ENCODE measurements around the genes LARP4, METTL7A and POU6F1.

- PRO-cap: no peak
Observed at GRCh38 chr12:50050251-50051185, 6.9 kb upstream of the ASIC1 start.

DNA sequence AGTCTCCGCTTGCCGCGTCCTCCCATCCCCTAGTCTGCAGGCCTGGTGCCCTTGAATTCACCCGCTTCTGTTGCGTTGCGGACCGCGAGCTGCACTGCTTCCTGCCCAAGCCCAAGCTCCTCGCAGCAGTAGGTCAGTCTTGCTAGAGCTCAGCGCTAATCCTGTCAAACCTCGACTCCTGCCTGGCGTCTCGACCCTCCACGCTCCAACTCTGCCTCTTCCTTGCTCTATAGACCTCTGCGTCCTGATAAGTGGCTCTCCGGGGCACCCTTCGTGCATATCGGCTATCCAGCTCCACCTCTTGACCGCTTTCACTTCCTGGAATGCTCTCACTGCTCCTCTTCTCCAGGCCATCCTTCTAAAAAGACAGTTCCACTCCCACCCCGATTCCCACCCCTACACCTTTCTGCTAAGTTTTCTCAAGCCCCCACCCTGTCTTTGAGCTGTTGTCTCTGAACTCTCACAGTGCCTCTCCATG is 369 bp downstream of the COX14 start:
- PRO-cap: bidirectional peak, plus-strand start at position 314 of the sequence, minus-strand start at position 246 of the sequence

- PRO-cap: no peak
Observed at GRCh38 chr12:50242612-50243176, 40.6 kb downstream of the LIMA1 start.

- PRO-cap: no peak
Observed at GRCh38 chr12:50251826-50252367, 31.4 kb downstream of the LIMA1 start.

- PRO-cap: no peak
Observed at GRCh38 chr12:50297919-50298524, 14.7 kb upstream of the LIMA1 start.

DNA sequence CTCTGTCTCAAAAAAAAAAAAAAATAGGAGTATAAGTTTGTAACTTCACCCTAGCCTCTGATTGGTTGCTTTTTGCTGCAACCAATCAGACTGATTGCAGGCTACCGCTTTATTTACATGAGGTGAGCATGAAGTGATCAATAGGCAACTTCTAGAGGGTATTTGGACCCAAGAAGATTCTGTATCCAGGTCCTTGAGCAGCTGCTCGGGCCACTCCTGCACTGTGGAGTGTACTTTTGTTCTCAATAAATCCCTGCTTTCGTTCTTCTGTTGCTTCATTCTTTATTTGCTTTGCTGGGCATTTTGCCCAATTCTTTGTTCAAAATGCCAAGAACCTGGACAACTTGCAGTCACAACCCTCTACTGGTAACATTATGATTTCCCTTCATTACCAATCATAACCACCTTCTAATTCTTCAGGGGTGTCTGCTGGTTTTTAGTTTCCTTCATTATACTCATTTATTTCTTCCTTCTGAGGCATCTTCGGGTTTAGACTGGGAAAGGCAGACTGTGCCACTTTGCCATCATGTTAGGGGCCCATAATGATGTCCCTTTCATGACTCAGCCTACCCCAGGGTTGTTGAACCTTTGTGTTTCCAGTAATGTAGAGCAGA is 43.4 kb upstream of the LIMA1 start:
- PRO-cap: unidirectional peak, minus-strand start at position 223 of the sequence

DNA sequence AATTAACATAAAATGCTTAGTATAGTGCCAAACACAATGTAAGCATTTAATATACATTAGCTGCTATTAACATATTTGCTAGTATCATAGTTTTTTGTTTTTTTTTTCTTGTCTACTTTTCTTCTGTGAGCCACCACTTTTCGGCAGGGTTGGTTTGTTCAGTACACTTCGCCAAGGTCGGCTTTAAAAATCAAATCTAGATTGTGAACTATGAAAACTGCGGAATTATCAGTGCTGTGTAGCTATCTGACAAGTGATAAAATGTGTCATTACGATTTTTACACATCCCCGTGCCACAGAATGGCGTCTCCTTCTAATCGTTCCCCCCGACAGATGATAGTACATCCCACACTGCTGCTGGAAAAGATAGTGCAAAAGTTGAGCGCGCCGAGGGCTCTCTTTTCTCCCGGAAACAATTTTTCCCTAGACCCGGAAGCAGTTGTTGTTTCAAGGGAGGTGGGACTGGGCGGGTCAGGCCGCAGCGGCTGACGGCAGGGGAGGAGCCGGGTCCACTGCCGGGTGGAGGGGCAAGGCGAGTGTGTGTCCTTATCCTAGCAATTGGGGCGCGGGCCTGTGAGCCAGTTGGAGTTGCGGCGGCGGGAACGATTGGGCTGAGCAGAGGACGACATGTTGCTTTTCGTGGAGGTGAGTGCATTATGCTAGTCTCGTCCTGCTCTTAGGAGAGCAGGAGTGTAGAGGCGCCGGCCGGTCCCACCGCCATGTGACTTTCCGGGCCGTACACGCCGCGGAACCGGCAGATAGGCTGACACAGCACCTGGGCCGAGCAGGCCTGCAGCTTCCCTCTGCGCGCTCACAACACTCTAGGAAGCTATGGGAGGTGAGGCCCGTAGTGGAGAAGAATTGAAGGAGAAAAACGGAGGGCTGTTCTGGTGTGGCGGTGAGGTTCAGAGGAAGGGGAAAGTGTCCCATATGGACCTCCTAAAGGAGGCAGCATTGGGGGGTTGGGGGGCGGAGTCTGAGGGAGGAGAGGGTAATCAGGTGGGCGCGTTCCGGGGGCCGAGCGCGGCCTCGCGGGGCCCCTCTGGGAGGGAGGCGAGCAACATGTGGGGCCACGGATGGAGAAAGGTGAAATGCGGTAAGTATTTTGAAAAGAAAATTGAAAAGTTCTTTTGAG is at the start of gene LARP4:
Gene LARP4 (plus strand): TSS at position 502 of the 1,135 bp plus-strand sequence.
- PRO-cap: bidirectional peak, plus-strand start at position 581 of the sequence, minus-strand start at position 414 of the sequence; bidirectional peak, plus-strand start at position 1,024 of the sequence, minus-strand start at position 823 of the sequence

GRCh38 chr12:50401519-50401755 is 752 bp downstream of the LARP4 start:
- PRO-cap: bidirectional peak, plus-strand start at chr12:50401610, minus-strand start at chr12:50401561

GRCh38 chr12:50484874-50485248 is 19.9 kb upstream of the DIP2B start:
- PRO-cap: no peak

DNA sequence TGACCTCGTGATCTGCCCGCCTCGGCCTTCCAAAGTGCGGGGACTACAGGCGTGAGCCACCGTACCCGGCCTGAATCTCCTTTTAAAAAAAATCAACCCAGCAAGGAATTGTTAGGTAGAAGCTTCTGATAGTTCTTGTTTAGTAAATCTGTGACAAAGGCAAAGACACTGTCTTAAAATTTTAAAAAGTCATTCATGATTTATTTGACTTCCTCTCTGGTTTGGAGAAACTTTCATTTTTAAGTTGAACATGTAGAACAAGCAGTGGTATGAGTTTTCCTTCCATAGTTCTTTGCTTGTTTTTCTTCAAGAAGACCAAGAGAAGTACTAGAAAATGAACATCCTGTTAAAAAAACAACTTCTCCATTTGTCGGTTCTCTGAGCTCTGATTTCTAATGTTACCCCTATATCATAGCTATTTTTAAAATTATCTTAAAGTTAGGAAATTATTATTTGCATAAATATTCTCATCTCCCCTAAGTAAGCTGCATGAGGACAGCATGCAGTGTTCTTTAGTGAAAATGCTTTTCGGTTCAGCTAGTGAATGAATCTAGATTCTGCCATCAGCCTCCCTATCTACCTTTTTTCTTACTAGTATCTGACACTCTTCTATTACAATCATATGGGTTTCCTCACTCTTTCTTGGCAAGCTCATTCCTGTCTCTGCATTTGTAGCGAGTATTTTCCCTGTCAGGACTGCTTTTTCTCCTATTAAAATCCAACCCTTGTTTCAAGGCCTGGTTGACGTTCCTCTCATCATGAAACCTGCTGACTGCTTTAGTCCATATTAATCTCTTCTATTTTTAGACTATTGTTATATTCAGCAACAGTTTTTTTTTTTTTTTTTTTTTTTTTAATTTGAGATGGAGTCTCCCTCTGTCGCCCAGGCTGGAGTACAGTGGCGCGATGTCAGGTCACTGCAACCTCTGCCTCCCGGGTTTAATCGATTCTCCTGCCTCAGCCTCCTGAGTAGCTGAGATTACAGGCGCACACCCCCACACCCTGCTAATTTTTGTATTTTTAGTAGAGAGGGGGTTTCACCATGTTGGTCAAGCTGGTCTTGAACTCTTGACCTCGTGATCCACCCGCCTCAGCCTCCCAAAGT is 15.8 kb downstream of the DIP2B start:
- PRO-cap: no peak

DNA sequence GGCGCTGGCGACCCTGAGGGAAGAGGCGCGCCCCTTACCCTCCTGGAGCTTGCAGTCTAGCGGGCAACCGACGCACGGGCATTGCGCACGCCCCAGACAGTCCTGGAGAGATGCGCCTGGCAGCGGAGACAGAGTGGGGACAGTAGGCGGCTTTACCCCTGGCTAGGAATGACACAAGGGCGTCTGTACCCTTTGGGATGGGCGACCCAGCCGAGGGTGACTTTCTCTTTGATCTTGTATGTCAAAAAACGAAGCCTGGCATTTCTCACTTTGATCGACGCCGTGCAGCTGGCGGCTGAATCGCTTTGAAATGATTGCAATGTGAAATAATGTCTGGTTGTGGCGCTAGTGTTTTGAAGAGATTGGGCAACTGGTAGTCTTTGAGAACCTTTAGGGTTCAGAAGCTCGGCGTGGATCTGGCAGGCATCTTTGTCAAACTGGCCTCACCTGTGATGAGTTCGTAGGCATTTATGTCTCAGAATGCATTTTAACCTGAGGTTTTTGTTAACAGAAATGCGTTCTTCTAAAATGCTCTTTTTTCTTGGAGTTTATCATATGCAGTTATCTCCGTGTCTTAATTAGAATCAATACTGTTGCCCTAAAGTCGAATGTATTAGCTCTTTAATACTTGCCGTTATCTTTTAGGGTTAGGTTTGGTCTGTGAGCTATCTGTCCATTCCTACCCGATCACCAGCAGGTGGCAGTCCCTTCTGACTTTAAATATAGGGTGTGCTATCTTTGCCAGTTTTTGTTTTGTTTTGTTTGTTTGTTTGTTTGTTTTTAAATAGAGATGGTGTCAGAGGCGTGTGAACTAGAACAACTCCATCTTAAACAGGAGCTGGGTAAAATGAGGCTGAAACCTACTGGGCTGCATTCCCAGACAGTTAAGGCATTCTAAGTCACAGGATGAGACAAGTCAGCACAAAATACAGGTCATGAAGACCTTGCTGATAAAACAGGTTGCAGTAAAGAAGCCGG is 1.1 kb downstream of the ATF1 start:
- PRO-cap: bidirectional peak, plus-strand start at position 95 of the sequence, minus-strand start outside the sequence

GRCh38 chr12:50924808-50925665 is at the start of gene METTL7A:
Gene METTL7A, plus strand, starts transcription at chr12:50925015.
- PRO-cap: bidirectional peak, plus-strand start at chr12:50925019, minus-strand start at chr12:50924878

GRCh38 chr12:51024718-51025324 is 1.4 kb downstream of the SLC11A2 start:
- PRO-cap: bidirectional peak, plus-strand start at chr12:51025152, minus-strand start at chr12:51024933

- PRO-cap: no peak
Observed at GRCh38 chr12:51073650-51074169, 9.7 kb downstream of the CSRNP2 start.

- PRO-cap: no peak
Observed at GRCh38 chr12:51216654-51217066, 1.2 kb downstream of the POU6F1 start.

DNA sequence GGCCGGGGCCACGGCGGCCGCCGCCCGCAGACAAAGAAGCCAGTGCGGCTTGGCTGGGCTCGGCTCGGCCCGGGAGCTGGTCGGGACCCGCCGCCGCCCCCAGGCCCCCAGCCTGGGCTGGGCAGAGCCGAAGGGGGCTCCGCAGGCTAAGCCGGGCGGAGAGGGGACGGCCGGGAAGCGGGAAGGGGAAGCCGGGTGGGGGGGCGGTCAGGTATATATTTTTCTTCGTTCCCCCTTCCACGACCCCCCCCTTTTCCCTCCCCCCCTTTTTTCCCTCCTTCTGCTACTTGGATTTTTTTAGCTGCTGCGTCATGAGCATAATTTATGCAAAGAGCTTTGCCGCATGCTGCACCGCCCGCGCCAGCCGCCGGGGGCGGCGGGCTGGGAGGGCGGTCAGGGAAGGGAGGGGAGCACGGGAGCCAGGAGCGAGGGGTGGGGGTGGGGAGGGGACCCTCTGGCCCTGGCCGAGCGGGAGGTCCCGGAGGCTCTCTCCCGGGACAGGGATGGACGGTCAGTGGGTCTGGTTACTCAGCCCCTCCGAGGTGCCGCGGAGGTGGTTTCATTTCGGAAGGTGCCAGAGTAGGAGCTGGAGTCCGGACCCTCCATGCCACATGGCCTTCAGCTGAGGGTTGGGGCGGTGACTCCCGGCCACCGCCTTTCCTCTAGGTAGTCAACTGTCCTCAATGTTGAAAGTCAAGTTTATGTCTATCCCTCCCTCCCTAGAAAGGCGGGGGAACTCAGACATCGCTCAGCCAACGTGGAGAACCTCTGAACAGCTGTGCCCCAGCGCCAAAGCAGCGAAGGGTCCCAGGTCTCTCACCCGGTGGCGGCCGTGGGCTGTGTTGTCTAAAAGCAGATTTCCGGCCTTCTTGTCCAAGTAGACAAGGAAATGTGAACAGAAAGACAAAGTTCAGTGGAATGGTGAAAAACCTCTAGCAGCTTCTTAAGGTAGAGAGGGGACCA is at the start of gene POU6F1:
Gene POU6F1 (minus strand): TSS at position 328 of the 963 bp plus-strand sequence.
- PRO-cap: bidirectional peak, plus-strand start at position 363 of the sequence, minus-strand start at position 119 of the sequence; bidirectional peak, plus-strand start at position 722 of the sequence, minus-strand start at position 664 of the sequence; bidirectional peak, plus-strand start at position 908 of the sequence, minus-strand start at position 848 of the sequence

DNA sequence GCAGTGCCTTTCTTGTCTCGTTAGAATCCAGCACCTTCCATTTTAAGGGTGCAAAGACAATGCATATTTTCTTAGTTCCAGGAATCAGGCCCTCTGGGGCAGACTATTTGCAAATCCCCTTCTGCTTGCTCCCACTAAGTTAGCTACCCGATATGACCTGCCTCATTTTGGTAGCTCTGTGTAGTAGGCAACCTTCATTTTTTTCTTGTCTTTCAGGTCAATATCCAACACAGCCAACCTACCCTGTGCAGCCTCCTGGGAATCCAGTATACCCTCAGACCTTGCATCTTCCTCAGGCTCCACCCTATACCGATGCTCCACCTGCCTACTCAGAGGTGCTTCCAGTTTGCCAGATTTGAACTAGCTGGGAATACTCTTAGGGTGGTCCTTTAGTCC is 1.5 kb downstream of the DAZAP2 start:
- PRO-cap: no peak

GRCh38 chr12:51247329-51248087 is 8.9 kb downstream of the DAZAP2 start:
- PRO-cap: no peak

DNA sequence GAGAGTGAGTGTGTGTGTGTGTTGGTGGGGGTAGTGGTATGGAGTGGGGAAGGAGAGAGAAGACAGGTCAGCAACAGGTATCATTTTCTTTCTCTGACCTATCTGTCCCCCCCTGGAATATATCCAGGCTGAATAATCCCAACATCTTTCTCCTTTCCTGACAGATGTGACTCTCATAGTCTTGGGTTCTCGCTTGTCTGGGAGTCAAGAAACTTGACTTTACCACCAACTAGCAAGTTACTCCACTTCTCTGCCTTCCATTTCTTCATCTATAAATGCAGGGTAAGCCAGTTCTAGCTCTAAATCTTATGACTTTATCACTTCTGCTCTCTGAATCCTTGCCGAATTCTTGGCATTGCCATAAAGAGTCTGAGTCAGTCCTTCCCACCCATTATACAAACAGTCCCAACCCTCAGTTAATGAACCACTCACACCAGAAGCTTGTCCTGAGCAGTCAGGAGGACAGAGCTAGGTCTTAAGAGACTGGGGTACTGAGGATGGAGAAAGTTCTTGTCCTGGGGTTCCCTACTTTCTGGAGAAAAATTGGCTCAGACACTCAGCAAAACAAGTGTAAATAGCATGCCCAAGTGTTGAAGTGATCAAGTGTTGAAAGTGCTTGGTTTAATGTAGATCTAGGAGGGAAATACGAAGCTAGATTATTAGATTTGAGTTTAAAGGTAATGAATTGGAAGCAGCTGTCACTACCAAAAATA is 15.8 kb downstream of the BIN2 start:
- PRO-cap: bidirectional peak, plus-strand start at position 449 of the sequence, minus-strand start at position 271 of the sequence

- PRO-cap: no peak
Observed at GRCh38 chr12:51381145-51381696, 10.0 kb downstream of the GALNT6 start.